Mesangial cell (primary cell): ENCODE measurements around the genes PAIP1 and MOCS2.

- RAMPAGE, long total RNA, result no peak
These were observed 39.8 kb downstream of the ANXA2R start for GRCh38 chr5:43000130-43000916.

- RAMPAGE, long total RNA, result no peak
These were observed 1.5 kb downstream of the NIM1K start for GRCh38 chr5:43193362-43194158.

DNA sequence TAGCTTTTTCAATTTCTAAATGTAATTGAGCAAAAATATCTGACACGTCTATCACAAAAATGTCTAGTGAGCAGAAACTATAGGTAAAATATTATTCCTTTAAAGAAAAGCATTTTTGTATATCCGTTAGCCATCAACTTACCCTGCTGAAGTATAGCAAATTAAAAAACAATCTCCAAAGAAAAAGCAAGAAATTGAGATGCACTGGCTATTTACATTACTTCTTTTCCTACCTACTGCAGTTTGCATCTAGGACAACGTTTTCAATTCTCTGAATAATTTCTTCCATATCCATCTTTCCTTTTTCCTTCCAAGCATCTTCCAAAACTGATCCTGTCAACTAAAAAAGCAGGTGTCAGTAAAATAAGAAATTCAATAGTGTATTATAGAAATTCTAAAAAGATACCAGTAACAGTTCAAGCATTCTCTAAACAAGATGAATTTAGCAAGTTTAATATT, 20.4 kb upstream of the C5orf34 start:
- RAMPAGE, long total RNA, result no peak

DNA sequence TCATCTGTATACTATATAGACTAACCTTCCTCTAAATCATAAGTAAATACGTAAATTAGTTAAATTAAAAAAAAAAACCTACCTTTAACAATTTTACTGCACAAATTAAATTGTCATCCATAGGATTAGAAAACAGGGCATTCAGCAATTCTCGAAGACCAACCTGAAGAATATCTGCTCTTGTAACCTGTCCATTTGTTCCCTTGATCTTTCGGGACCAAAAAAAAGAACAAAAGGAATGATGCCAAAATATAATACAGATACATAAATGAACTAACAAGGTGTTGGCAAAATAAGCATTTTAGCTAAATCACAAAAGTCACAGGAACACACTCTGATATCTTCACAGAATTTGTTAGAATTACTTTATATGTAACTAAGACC, 20.1 kb downstream of the PAIP1 start:
- RAMPAGE, long total RNA, result no peak

- RAMPAGE, long total RNA, result start-site peak on the minus strand at chr5:43556866-43556872, 42 reads; start-site peak on the minus strand at chr5:43557049-43557055, 20 reads
These were observed at the start of gene PAIP1 for GRCh38 chr5:43556530-43557122. PAIP1 (minus strand) TSS chr5:43557077.

DNA sequence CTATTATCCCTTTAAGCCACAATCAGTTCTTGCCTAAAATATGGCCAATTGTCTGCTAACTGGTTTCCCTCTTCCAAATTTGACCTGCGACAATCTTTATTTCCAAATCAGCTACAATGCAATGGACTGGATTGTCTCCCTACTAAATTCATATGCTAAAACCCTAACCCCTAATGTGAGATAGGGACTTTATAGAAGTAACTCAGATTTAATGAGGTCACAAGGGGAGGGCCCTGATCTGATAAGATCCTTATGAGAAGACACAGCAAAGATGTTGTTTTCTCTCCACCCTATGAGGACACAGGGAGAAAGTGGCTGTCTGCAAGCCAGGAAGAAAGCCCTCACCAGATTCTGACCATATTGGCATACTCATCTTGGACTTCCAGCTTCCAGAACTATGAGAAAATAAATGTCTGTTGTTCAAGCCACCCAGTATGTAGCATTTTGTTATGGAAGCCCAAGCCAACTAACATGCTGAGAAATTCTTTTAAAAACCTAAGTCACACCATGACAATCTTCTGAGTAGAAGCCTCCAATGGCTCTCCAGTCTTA, 2.5 kb upstream of the MRPS30 start:
- RAMPAGE, long total RNA, result no peak

GRCh38 chr5:44813002-44813349, 4.2 kb downstream of the MRPS30 start:
- RAMPAGE, long total RNA, result no peak

DNA sequence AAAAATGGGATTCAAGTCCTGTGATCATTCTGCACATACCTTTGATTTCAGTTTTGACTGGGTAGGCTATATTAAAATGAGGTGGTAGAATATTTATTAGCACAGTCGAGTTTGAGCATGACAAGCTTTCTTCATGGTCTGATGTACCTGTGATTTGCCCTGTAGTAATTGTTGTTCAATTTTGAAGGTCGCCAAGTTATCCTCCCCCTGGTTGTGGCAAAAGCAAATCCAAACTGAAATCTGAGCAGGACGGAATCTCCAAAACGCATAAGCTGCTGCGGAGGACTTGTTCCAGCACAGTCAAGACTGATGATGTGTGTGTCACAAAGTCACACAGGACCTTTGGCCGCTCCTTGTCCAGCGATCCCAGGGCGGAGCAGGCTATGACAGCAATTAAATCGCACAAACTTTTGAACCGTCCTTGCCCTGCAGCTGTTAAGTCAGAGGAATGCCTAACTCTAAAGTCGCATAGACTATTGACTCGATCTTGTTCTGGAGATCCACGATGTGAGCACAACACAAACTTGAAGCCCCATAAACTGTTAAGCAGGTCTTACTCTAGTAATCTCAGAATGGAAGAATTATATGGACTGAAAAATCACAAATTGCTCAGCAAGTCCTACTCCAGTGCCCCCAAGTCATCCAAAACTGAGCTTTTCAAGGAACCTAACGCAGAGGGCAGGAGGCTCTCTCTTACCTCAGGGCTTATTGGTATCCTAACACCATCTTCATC, 128.4 kb downstream of the PARP8 start:
- RAMPAGE, long total RNA, result no peak

- RAMPAGE, long total RNA, result no peak
These were observed 302.4 kb downstream of the PARP8 start for GRCh38 chr5:50968965-50969189.

DNA sequence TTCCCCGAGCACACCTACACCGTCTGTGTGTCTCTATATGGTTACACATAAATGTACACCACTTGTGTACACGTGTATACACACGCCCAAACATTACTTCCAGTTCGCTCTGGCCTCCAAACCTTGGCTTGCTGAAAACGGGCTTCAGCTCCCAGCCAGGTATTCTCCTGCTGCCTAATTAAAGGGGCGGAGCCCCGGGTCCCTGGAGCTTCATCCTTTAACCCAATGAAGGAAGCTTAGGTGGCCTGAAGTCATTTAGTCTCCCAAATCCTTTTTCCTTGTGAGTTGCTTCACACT, 4.6 kb downstream of the ISL1 start:
- RAMPAGE, long total RNA, result no peak

DNA sequence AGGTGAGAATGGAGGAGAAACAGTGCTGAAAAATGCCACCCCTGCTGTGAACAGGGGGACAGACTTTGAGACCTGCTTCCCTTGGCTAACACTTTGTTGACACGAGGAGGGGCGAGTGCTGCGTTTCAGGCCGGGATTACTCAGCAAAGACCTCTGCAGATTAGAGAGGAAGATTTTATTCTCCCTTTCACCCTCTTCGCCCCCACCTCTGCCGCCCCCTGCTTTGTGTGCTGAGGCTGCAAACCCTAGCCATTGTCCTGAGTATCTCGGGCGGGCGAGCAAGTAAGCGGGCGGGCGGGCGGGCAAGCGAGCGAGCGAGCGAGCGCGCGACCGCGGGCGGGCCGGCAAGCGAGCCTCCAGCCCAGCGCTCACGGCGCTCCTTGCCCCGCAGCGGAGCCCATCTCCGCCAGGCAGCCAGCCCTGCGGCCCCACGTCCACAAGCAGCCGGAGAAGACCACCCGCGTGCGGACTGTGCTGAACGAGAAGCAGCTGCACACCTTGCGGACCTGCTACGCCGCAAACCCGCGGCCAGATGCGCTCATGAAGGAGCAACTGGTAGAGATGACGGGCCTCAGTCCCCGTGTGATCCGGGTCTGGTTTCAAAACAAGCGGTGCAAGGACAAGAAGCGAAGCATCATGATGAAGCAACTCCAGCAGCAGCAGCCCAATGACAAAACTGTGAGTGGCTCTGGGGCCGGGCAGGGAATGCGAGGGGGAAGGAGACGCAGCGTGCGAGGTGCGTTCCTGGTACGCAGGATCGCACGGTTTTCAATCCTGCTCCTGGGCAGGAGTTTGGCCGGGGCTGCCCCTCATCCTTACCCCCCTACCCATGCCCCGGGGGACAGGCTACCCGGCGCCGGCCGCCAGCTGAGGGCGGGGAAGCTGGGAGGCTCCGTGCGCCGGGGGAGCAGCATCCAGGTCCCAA, 6.3 kb downstream of the ISL1 start:
- RAMPAGE, long total RNA, result no peak

- RAMPAGE, long total RNA, result no peak
These were observed 68.9 kb upstream of the ITGA2 start for GRCh38 chr5:52920174-52920694.

- RAMPAGE, long total RNA, result no peak
These were observed 5.8 kb downstream of the ITGA2 start for GRCh38 chr5:52994901-52995471.

DNA sequence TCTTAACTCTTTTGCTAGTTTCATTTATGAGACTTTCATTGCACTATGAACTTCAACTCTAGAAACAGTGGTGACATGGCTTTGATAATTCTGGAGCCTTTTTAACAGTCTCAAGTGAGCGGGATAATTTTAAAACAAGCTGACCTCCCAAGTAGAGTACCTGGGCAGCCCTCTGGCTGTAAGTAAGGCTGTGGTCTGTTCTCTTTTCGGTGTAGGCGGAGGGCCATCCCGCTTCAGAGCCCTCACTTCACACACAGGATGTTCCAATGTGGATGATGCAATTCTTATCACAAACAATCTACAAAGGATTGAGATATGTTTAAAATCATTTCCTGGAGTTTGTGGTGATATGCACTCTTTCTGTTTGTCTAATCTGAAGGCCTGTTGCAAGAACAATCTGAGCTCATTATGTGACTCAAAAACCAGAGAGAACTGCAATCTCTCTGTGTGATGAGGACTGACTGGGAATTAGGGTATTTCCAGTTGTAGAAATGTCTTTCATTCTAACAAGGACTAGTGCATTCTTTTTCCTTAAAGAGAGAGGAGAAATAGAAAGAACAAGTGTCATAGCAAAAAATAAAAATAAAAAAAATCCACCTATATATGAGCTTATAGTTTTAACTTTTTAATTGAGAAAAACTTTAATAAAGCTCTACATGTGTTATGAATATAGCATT, 42.6 kb downstream of the ITGA2 start:
- RAMPAGE, long total RNA, result no peak

DNA sequence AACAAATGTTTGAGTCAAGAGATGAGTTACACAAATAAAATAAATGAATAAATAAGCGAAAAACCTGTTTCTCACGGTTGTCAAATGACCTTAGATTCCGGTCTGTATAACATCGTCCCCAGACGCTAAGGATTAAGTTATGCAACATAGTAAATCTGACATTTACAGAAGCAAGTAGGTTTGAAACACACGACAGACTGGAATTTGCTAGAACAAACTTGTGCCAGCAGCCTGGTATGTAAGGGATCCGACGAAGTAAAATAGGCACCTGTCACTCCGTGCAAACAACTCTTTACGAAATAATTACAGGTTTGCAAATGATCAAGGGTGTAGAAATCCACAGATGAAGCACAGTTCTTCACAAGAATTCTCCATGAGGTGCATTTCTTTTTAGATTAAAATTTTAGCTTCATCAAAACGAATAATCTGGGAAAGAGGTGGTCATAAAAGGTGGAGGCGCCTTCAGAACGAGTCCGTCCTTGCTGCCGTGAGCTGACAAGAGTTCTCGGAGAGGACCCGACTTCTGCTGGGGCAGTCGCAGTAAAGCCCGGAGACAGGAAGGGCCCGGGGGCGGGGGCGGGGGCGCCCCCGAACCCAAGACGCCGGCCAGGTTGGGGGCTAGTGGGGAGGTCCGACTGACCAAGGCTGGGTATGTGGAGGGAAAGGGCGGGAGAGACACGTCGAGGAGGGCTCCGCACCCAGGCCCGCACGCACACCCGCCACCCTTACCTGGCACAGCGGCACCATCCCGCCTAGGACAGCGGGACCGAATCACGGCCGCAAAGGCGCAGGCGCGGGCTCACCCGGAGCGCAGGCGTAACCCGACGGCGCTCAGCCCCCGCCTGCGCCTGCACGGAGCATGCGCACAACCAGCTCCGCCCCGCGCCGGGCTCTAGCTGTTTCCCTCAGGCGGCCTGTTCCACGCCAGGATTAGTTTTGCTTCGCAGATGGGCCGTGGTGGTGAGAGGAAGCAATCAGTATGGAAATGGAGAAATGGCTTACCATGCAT, at the start of gene MOCS2:
TSS of gene MOCS2 (minus strand) at position 775 of the 1,009 bp plus-strand sequence.
- RAMPAGE, long total RNA, result start-site peak on the minus strand centred at position 773 of the sequence, 41 bp wide, 519 reads; start-site peak on the plus strand centred at position 905 of the sequence, 8 bp wide, 16 reads

DNA sequence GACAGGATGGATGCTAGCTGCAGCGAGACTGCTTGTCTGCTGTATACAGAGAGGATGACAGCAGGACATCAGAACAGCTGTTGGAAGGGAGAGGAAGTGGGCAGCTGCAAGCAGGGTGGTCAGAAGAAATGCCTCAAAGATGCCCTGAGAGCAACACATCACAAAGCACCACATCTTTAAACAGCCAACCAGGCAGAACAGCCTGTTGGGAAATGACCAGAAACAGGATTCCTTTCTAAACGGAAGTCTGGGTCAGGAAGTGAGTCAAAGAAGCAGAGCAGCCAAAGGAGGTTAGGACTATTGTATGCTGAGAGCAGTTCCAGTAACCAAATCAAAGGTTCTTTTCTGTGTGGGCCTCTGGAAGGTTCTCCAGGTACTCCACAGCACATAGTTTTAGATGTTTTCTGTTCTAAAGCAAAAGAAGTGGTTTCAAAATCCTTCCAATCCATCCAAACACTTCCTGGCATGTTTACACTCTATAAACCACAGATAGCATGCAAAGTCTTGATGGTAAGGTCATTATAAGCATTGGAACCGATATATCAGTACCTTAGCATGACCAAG, 219.3 kb downstream of the NDUFS4 start:
- RAMPAGE, long total RNA, result no peak

DNA sequence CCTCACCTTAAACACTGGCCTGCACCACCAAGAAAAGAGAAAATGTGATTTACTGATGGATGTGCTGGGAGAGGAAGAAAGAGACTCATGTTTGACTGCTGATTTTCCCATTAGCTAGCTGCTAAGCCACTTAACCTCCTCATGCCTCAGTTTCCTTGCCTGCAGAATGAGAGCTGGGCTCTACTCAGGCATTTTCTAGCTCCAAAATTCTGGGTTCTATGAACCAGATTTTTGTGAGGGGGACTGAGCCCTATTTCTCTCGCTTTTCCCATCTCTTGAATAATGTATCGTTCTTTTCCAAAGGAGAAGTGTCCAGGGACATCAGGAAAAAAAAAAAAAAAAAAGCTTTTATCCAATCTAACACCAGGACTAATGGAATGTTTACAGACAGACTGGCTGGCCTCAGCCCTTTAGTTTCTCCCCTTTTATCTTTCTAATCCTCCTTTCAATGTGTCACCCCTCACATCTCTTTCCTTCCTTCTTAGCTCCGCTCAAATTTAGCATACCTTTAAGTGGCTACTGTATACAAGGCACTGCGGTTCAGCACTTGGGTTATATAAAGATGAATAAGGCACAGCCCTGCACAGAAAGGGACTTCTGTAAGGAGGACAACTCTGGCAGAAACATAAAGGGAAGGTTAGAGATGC, 312.3 kb downstream of the ARL15 start:
- RAMPAGE, long total RNA, result no peak

GRCh38 chr5:54021730-54022470, 288.5 kb downstream of the ARL15 start:
- RAMPAGE, long total RNA, result no peak

DNA sequence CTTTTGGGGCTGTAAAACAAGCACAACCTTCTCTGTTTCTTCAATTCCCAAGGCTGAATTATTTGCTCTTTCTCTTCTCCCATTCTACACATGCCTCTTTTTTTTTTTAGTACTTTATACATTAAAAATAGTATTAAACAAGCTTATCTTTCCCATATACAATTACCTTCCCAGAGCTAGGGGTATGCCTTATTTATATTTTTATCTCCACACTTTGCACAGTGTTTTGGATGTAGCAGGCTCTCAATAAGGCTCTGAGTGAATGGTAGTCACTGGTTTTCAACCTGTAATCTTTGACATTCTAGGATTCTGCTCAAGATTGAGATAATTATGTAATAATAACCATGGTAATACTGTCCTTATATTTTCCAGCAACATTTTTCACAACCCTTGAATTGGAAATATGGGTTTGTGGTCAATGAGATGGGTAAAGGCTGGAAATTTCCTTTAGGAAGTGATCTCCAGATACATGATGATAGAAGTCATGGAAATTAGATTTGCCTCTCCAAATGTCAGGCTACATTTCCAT, 267.2 kb downstream of the ARL15 start:
- RAMPAGE, long total RNA, result no peak

DNA sequence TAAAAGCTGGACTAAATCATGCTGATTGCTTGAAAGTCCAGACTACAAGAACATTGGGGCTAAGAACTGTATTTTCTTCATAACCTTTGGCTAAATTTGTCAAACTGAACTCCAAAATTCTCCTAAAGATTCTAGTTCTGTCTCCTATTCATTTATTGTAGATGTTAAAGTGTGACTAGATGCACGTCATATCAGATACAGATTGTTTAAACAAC, 265.2 kb downstream of the ARL15 start:
- RAMPAGE, long total RNA, result no peak